Cerebral cortex (tissue), 2 donors: ENCODE data around the gene SLC39A3.

DNA sequence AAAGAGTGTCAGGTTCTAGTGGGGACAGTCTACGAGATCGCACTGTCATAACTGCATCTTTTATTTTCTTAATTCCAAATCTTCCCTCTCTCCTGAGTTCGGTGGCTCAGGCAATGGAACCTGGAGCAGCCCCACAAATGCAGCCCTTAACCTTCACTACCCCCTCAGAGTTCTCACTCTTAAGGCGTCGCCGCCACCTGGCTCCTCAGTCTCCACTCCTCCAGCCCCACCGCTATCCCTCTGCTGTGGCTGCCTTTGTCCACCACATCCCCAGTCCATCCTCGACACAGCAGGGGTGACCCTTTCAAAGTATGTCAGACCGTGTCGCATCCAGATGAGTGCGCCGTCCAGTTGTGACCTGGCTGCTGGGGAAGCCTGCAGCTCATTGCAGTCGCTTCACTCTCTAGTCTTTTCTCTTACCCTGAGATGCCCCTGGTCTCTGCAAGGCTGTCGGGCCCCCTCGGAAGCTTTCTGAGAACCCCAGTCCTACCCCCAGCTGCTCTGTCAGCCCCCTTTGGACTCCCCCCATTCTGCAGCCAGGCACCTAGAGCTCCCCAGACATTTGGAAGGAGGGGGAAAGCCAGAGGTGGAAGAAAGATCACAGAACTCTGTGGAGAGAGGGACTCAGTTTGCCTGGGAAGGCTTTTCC, 1.1 kb downstream of the SPPL2B start:
- PRO-cap, 2 experiments = no peak in any of the 2 experiments

- PRO-cap, 2 experiments = no peak in any of the 2 experiments
Measured at GRCh38 chr19:2368237-2368631, 8.2 kb downstream of the TMPRSS9 start.

DNA sequence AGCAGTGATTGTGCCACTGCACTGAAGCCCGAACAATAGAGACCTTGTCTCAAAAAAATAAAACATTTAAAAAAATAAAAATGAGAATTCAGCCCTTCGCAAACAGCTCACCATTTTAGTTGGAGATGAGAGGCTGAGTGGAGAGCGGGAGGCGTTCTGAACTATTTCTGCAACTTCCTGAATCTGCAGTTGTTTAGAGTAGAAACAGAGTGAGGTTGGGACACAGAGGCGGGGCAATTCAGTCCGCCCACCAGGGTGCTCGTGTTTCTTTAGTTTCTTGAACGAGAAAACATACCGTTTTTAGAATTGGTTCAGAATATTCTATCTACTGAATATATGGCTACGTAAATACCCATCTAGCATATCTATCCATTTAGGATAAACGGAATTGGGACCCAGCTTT, 33.1 kb downstream of the TIMM13 start:
- PRO-cap, 2 experiments = peak in 1 of 2 experiments; most common minus-strand start position 169 of the sequence (in 1)

DNA sequence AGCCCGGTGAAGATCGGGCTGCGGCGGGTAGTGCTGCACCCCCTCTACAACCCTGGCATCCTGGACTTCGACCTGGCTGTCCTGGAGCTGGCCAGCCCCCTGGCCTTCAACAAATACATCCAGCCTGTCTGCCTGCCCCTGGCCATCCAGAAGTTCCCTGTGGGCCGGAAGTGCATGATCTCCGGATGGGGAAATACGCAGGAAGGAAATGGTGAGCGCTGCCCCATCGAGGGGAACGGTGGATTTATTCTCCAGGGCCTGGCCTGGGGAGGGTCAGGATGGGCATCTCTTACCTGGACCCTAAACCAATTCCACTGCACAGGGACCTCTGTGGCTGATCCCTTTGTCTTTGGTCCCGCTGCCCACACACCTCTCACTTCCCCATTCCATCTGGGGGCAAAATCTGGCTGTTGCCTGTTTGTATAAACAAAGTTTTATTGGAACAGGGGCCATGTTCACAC, 10.8 kb downstream of the TIMM13 start:
- PRO-cap, 2 experiments = no peak in any of the 2 experiments

- PRO-cap, 2 experiments = no peak in any of the 2 experiments
Measured at GRCh38 chr19:2461769-2462785, 5.3 kb upstream of the LMNB2 start.

DNA sequence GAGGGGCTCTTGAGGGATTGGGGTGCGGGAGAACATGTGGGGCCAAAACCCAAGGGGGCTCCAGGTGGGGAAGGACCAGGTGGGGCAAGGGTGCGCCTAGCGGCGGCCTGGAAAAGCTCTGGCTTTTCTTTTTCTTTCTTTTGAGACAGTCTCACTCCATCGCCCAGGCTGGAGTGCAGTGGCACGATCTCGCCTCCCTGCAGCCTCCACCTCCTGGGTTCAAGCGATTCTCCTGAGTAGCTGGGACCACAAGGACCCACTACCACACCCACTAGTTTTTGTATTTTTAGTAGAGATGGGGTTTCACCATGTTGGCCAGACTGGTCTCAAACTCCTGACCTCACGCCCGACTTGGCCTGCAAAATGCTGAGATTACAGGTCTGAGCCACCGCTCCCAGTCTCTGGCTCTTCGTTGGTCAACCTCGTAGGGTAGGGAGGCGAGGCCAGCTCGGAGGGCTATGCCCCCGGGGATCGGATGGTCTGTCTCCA, 3.7 kb downstream of the GADD45B start:
- PRO-cap, 2 experiments = no peak in any of the 2 experiments

DNA sequence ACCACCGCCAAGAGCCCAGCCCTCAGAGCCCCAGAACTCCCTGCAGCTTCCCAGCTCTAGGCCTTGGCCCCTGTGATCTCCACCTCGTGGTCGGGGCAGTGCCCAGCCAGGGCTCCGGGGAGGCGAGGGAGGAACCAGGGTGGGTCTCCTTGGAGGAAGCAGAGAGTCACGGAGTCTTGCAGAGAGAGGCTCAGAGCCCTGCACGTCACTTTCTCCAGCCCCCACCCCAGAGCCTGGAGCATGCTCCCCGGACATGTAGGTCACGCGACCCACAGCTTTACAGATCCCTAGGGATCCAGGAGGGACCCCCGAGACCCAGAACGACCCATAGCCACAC, 11.9 kb downstream of the GADD45B start:
- PRO-cap, 2 experiments = no peak in any of the 2 experiments

DNA sequence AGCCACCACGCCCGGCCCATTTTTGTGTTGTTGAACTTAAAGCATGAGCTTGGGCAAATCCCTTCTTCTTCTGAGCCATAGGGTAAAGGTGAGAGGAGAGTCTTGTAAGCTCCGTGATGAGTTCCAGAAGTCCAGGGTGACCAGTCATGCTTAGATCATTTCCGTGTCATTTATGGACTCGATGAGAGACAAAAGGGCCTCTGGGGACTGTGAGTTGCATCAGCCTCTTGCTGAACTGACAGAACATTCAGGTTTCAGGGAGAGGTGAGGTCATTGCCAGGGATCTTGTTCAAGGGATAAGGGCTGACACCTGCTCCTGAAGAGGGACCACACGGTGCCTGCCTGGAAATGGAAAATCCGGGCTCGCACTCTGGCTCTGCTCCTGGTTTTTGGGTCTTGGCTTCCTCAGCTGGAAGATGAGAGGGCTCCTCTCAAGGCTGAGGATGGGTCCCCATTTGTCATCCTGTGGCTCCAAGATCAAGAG, 53.6 kb downstream of the GADD45B start:
- PRO-cap, 2 experiments = no peak in any of the 2 experiments

DNA sequence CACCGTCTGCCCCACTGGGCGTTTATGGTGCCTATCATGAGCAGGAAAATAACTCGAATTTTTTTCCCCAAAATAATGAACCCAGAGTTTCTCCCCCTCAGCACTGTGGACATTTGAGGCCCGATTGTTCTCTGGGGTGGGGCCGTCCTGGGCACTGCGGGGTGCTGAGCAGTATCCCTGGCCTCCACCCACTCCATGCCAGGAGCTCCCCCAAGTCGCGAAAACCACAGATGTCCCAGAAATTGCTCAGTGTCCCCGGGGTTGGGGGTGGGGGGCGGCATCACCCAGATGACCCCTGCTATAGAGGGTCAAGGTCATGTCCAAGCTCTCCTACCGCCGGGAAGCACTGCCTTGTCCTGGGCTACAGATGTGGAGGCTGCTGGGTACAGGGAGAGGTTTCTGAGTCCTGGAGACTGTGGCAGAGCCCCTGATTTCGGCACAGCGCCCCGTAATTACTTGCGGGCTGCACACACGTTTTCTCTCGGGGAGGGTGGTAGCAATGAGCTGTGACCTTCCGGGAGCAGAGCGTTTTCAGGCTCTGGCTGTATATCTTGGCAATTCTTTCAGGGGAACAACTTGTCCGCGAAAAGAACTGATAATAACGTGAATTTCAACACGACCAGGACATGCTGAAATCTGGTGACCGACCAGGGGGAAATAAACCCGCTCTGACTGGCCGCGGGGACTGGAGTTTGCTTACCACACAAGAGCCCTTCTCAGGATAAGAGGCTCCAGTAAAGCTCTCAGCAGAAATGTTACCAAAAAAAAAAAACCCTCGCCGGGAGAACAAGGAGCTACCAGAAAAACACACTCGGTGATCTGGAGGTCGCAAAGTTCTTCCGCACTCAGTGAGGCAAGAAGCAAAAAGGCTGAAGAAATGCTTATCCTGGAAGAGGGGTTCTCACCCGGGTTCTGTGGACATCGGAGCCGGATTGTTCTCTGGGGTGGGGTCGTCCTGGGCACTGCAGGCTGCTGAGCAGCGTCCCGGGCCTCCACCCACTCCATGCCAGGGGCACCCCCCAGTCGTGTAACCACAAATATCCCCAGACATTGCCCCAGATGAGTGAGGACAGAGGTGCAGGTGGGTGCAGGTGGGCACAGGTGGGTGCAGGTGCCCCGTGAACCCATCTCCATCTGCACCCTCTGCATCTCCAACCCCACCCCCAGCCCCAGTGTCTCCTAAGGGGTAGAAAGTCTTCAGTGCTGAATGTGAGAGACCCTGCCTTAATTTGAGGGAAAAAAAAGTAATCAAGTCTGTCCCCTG, 67.9 kb downstream of the GNG7 start:
- PRO-cap, 2 experiments = no peak in any of the 2 experiments

DNA sequence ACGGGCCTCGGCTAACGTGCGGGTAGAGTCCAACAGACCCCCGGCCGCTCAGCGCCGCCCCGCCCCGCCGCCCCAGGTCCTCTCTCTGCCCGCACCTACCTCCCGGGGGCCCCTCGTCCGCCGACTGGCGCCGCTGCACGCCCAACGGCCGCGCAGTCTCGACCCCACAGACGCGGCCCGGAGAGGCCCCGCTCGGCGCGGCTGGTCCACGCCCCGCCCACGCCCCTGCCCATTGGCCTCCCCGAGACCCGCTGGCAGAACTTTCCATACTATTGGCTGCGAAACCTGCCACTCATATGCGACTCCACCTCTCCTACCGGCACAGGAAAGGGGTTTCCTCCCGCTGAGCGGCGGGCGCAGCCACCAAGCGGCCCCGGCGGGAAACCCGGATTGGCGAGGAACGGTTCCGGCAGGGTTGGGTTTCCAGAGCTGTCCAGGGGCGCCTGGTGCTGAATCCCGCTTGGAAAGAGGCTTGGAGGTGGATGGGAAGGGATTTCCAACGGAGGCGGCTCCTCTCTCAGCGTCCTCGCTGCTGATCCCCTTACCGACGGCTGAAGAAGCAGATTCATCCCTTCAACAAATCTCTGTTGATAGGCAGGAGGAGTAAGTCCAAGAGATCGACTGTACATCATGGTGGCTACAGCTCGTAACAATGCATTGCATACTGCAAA, at the start of gene SLC39A3:
Gene SLC39A3 (minus strand): TSS at position 172 of the 671 bp plus-strand sequence.
- PRO-cap, 2 experiments = peak in 1 of 2 experiments; most common plus-strand start position 418 of the sequence (in 1); most common minus-strand start position 172 of the sequence (in 1)

DNA sequence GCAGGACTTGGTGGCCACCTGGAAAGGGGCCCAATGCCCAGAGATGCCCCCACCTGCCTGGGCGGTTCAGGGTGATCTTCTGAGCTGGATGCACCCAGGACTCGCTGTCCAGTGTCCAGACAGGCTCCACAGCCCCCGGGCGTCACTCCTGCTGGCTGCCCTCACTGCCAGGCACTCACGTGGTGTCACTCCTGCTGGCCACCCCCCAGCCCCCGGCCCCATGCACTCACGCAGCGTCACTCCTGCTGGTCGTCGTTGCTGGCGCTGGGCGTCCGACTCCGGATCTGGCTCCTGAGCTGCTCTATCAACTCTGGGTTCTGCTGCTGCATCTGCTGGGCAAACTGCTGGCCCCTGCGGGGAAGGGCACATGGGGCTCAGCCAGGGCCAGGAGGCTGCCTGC, 17.3 kb upstream of the SLC39A3 start:
- PRO-cap, 2 experiments = no peak in any of the 2 experiments

- PRO-cap, 2 experiments = no peak in any of the 2 experiments
Measured at GRCh38 chr19:2842401-2842776, 1.1 kb downstream of the ZNF555 start.

DNA sequence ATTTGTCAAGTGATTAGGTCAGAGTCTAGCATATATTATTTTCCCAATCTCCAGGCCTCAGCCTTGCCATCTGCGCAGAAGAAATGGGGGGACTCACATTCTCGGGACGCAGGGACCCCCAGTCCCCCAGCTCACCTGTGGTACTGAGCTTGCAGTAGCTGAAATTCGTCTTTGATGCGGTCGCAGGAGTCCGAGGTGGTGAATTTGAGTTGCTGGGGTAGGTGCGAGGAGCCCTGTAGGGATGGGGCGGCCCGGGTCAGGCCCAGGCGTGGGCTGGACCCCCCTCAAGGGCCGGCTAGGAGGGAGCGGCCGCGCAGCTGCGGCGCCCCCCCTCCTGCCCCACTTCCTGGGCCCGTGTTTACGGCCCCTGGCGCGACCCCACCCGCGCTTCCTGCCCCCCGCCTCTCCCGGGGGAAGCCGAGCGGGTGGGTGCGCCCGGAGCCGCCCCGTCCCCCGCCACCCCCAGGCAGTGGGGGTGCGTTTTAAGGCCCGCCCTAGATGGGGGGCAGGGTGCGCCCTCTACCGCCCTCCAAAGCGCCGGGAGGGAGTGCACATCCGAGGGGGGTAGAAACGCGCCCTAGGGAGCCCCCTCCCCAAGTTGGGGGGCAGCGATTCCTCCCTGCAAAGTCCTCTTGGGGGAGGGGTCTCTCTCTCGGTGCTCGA, 1.1 kb downstream of the TLE5 start:
- PRO-cap, 2 experiments = no peak in any of the 2 experiments

- PRO-cap, 2 experiments = no peak in any of the 2 experiments
Measured at GRCh38 chr19:3100802-3101621, 6.8 kb downstream of the GNA11 start.

- PRO-cap, 2 experiments = no peak in any of the 2 experiments
Measured at GRCh38 chr19:3123950-3124624, 11.7 kb upstream of the GNA15 start.

DNA sequence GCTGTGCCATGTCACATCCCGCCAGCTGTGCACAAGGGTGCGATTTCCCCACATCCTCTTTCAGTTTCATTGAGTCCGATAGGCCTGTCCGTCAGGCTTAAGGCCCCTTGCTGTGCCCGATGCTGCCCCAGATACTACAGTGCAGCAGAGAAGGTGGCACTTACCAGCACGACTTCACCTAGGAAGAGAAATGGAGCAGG, 10.6 kb upstream of the GNA15 start:
- PRO-cap, 2 experiments = no peak in any of the 2 experiments

DNA sequence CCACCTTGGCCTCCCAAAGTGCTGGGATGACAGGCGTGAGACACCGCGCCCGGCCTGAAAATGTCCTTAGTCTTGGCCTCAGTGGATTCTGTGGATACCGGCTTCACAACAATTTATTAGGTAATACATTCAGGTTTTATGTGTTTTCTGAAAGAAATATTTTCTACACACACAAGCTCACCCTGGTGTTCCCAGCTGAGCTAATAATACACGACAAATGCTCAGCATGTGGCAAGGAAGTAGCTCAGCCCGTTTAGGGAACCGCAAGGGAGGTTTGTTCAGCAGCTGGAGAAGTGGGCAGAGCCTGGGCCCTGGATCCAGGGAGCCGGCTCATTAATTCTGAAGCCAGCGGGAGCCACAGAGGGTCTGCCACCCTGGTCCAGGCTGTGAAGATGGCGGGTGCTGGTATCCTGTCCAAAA, 3.0 kb upstream of the GNA15 start:
- PRO-cap, 2 experiments = no peak in any of the 2 experiments

DNA sequence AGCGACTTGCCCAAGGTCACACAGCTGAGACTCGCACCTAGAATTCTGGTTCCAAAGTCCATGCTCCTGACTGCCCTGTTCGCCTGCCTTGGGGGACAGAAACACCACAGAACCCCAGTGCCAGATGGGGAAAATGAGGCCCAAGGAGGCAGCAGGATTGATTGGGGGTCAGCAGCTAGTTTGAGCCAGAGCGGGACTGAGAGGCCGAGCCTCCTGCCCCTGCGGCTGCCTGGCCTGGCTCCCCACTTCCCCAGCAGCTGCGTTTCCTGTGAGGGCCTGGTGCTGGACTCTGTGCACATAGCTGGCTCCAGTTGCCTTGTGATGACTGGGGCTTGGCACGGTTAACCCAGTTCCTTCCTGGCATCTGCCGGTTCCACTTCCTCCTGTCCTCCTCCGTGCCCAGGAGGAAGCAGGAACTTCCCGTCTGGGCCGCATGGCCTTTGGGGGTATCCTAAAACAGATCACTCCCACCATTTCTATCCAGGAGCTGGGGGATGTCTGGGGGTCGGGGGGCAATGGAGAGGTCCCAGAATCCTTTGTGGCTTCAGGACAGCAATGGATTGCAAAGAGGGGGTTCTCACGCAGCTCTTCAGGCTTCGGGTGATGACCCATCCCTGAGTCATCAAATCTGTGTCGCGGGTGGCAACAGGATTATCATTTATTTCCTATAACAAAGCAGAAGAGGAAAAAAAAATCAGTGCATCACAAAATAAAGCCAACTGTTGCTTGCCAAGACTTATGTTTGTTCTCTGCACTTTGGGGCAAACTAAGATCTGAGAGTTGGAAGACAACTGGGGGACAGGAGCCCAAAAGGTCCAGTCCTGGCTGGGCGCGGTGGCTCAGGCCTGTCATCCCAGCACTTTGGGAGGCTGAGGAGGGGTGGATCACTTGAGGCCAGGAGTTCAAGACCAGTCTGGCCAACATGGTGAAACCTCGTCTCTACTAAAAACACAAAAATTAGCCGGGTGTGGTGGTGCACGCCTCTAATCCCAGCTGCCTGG, 6.2 kb downstream of the GNA15 start:
- PRO-cap, 2 experiments = no peak in any of the 2 experiments

DNA sequence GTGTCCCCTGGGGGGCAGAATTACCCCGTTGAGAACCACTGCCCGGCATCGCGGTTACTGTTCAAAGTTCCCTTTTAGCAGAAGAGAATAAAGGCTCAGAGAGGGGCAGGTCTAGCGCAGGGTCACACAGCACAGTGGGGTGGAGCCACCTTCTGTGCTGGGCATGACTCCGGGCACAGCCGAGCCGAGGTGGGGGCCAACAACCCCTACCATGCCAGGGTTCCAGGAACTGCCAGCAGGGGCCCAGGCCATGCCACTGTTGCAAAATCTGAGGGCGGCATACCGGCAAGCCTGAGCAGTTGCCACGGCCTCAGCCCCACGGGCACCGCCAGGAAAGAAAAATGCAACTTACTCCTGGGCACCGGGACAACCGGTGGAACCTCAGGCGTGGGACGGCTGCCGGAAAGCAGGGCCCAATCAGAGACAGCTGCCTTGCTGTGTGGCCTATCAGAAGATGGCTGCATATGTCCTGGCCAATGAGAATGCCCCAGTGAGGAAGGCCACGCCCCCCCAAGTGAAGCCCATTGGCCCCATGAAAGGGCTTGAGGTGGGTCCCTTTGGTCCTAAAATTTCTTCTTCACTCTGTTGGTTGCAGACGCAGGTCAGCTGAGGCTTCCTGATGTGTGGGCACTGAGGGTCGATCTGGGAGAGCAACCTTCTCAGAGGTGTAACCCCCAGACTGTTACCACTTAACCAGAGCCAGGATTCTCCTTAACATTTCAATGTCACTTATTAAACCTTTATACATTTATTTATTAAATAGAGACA, 22.3 kb upstream of the NFIC start:
- PRO-cap, 2 experiments = no peak in any of the 2 experiments

- PRO-cap, 2 experiments = peak in 1 of 2 experiments; most common plus-strand start chr19:3360193 (in 1); most common minus-strand start chr19:3360191 (in 1)
Measured at GRCh38 chr19:3360148-3361098, 6.0 kb upstream of the NFIC start.